Epithelial cell of proximal tubule (primary cell): ENCODE measurements around a stretch of chr17.

DNA sequence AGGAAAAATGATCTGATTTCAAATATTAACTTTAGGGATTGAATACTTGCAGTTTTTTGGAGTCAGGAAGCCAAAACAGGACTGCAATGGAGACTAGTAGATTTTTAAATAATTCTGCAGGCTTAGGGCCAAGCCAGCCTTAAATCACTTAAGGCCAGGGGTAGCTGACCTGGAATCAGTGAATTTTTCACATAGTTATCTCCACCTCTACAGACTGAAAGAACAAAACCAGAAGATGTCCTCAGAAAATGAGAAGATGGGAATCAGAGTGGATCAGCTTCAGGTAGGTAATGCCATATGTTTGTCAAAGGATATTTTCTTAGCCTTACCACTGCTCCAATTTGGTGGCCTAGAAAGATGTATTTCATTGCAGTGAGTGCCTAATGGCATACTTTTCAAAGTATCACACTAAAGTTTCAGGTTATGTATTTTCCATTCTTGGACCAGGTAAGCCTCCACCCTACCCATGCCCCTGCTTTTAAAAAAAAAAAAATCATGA, 20.6 kb downstream of the CALCOCO2 start:
- RAMPAGE, long total RNA, result no peak

DNA sequence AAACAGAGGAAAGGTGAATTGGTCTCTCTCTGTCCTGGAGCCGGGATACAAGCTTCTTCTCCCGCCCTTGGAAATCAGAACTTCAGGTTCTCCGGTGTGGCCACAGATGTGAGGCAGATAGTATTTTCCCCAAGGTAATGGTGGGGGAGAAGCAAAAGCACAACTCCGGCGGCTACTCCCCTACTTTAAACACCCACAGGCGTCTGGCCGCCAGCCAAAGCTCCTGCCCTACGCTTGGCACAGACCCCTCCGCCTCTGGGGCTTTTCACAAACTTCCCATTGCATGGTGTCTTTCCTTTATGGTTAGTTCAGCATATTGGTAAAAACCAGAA, 39.5 kb upstream of the B4GALNT2 start:
- RAMPAGE, long total RNA, result no peak
- RRBS, result 29% methylated on average over 3 of the region's 9 CpGs

DNA sequence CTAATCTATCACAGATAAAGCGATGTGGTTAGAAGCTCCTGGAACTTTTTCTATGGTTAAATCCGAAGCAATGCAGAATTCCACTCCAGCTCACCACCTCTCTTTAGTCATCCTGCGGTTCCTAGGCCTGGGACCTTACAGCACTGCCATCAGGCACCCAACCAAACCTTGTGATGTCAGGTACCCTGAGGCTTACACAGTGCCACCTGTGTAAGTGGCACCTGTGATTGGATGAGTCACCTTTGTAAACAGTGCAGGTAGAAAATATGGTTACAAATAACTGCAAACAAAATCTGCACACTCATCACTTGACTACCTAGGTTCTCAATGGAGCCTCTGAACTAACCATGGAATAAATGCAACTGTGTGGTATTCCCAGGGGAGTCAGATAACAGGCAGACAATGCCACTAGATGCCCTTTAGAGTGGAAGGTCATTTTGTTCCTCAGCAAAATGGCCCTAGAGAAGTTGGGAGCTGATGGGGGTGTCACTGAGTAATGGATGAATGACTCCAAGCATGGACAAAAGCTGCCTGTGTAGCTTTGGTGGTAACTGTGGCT, 31.3 kb upstream of the B4GALNT2 start:
- RAMPAGE, long total RNA, result no peak
- RRBS, result no CpG with 5 or more reads among the region's 3 CpGs

GRCh38 chr17:49191470-49192393, 18.6 kb downstream of the GNGT2 start:
- RAMPAGE, long total RNA, result no peak
- RRBS, result 2% methylated on average over 8 of the region's 41 CpGs

DNA sequence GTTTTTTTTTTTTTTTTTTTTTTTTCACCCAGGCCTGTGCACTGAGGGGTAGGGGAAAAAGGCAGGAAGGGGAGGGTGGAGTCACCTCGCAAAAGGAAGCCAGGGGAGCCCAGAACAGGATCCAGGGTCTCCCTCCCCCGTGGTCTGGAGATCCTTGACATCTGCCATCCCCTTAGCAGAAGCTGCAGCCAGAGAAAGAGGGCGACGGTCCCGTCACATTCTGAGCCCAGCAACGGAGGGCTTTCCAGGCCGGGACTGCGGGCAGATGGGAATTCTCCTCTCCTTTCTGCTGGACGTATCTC, 29.1 kb upstream of the PHOSPHO1 start:
- RAMPAGE, long total RNA, result no peak
- RRBS, result no CpG with 5 or more reads among the region's 9 CpGs

DNA sequence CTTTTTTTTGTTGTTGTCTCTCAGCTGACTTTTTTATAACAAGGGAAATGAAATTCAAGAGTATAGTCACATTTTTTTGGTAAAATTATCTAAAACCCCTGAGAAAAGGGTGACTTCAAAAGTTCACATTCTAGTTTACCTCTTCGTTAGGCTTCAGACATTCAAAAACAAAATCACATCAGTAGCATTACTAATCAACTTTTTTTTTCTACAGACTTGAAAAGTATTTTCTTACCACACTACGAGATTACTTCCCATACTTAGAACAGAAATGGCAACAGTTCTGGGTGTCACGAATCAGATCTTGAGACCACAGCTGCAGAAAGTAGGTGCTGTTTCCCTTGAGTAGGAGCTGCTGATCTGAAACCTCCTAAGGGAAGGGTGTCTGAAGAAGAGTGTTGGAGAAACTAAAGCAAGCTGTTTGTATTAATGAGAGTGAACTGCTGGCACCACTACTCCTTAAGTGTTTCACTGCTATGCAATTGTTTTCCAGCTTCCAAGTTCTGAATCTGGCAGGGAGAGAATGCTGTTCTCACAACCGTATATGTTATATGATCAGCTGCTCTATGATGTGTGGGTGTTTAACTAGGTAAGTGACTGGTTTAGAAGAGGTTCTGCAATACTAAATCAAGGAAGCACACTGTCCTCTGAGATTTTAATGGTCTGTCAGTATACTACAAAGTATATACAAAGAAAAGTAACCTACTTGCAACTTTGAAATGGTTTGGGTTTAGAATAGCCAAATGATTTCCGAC, 3.4 kb downstream of the ZNF652 start:
- RAMPAGE, long total RNA, result no peak
- RRBS, result no CpG with 5 or more reads among the region's 5 CpGs

DNA sequence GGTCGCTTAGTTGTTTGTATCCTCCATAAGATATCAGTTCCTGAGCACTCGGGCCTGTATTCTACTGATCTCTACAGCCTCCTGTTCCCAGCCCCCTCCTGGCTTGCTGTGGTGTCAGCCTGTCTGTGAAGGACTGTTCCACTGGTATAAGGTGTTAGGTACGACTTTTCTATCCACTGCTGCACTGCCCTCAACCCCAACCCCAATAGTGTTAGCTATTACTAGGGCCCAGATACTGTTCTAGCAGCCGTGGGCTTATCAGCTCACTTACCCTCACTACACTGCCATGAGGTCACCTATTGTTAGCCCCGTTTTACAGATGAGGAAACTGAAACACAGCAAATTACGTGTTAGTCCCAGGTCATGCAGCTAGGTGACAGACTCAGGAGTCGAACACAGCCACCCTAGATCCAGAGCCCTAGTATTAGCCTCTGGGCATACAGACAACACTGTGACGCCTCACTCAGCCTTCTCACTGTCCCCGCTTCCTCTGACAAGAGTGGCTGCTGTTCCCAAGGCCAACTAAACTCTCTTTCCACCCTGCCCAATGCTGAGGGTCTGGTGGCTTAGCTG, 25.5 kb upstream of the ZNF652 start:
- RAMPAGE, long total RNA, result no peak
- RRBS, result no CpG with 5 or more reads among the region's 9 CpGs

DNA sequence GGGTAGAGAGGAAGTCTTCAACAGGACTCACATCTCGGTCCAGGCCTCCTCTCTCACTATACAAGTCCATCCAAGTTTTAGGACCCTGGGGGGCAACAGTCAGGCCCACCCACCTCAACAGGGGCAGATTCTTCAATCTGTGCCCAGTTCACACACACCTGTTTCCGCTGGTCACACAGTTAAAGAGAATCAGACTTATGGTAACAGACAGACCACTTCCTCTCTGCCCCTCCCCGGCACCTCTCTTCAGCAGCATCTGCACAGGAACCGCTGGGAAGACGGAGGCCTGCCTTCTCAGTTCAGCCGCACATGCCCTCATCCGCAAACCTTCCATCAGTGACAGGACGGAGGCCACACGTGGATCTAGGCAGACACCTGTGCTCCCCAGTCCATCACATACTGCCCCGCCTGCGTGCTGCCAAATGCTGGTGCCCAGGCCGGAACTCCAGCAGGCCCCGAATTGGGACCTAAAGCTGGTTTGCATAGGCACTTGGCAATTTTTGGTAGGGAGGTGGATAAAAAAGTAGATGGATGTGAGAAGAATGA, 10.3 kb downstream of the PHB1 start:
- RAMPAGE, long total RNA, result no peak
- RRBS, result no CpG with 5 or more reads among the region's 13 CpGs

DNA sequence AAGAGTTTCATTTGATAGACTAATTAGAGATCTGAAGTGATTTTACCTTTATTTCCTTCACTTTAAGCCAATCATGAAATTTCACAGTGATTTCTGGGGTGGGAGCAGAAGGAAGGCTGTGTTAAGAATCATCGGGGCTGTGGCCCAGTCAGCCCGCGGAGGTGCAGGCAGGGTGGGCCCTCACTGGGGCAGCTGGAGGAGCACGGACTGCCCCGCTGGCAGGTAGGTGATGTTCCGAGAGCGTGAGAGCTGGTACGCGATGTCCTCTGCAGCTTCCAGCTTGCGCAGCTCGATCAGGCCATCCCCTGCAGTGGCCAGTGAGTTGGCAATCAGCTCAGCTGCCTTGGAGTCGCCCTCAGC, 9.9 kb downstream of the PHB1 start:
- RAMPAGE, long total RNA, result no peak
- RRBS, result no CpG with 5 or more reads among the region's 12 CpGs

GRCh38 chr17:49408913-49409555, 5.6 kb downstream of the PHB1 start:
- RAMPAGE, long total RNA, result no peak
- RRBS, result no CpG with 5 or more reads among the region's 20 CpGs

GRCh38 chr17:49438985-49439490, 24.4 kb upstream of the PHB1 start:
- RAMPAGE, long total RNA, result no peak
- RRBS, result 8% methylated on average over 1 of the region's 11 CpGs

- RAMPAGE, long total RNA, result no peak
- RRBS, result no CpG with 5 or more reads among the region's 11 CpGs
These were observed 40.9 kb downstream of the NXPH3 start for GRCh38 chr17:49616345-49617126.

GRCh38 chr17:49633129-49633446, 44.8 kb downstream of the SPOP start:
- RAMPAGE, long total RNA, result no peak
- RRBS, result no CpG with 5 or more reads among the region's 2 CpGs

GRCh38 chr17:49700408-49701586, 7.0 kb downstream of the SLC35B1 start:
- RAMPAGE, long total RNA, result no peak
- RRBS, result no CpG with 5 or more reads among the region's 8 CpGs

DNA sequence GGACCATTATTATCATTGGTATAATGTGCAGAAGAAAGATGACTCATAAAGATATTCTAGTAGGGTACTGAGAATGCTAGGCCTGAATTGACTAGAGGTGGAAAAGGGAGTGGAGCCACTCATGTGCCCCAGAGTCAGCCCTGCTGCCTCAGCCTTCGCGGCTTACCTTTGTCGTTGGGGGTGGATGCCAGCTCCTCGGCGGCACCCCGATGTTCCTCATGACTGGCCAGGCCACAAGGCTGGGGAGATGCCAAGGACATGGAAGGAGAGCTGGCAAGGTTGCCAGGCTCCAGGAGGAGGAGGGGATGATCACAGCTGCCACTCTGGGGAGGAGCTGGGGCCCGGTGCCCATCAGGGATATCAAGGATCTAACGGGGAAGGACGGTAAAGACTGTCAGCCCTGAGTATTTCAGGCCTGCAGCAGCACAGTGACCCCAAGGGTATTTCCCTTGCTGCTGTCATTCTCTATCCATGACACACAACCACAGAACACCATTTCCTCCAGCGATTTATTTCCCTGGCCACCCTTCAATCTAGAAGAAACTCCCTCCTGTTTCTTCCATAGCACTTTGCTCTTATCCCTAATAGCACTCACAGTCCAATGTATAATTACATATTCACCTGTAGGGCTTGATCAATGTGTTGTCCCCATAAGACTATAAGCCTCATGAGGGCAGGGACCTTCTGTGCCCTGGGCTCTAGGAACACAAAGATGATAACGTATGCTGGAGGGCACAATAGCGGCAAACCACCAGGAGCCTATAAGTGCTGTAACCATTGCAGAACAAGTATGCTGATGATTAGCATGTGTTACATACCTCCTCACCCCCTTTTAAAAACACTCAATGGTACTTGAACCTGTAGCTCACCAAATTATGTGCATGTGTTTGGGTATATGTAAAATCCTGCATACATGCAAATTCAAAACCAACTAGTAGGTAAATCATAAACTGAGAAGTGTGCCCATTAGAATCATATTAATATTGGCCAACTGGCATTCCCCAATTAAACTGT, 9.9 kb upstream of the SLC35B1 start:
- RAMPAGE, long total RNA, result no peak
- RRBS, result no CpG with 5 or more reads among the region's 12 CpGs

DNA sequence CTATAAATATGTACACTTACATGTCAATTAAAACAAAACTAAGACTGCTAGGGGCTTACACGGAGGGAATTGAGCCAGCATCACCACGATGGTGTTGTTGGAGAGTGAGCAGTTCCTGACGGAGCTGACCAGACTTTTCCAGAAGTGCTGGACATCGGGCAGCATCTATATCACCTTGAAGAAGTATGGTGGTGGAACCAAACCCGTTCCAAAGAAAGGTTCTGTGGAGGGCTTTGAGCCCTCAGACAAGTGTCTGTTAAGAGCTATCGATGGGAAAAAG, 6.7 kb downstream of the KAT7 start:
- RAMPAGE, long total RNA, result no peak
- RRBS, result no CpG with 5 or more reads among the region's 6 CpGs

- RAMPAGE, long total RNA, result no peak
- RRBS, result no CpG with 5 or more reads among the region's 23 CpGs
These were observed 11.8 kb downstream of the TAC4 start for GRCh38 chr17:49835687-49836891.

- RAMPAGE, long total RNA, result no peak
- RRBS, result no CpG with 5 or more reads among the region's 6 CpGs
These were observed 2.5 kb downstream of the TAC4 start for GRCh38 chr17:49845297-49845927.

- RAMPAGE, long total RNA, result no peak
- RRBS, result 0% methylated on average over 1 of the region's 17 CpGs
These were observed 992 bp upstream of the PDK2 start for GRCh38 chr17:50094106-50094612.

DNA sequence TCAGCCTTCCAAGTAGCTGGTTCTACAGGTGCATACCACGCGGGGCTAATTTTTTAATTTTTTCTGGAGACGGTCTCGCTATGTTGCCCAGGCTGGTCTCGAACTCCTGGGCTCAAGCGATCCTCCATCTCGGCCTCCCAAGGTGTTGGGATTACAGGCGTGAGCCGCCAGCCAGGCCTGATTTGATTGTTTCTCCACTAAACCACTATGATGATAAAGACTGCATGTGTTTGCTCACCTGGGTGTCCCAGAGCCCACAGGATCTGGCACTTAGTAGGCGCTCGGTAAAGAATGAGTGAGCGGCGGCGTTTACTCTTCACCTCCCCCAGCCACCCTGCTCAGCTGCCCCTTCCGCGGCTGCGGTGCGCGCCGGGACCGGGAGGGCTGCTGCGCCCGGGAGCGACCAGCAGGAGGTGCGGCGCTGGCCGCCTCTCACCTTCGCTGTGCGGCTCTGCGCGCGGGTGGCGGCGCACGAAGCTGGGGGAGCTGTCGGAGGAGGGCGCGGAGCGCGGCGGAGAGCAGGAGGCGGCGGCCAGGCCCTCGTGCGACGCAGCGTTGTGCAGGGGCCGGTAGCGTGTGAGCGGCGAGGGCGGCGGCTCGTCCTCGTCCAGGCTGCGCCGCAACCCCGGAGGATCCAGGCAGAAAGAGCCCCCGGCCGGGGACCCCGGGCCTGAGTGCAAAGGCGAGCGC, 12.8 kb downstream of the SAMD14 start:
- RAMPAGE, long total RNA, result no peak
- RRBS, result 9% methylated on average over 11 of the region's 63 CpGs